Helper T cell (primary cell): ENCODE measurements around the genes CLIC5, ENPP4, ADGRF4 and MMUT.

DNA sequence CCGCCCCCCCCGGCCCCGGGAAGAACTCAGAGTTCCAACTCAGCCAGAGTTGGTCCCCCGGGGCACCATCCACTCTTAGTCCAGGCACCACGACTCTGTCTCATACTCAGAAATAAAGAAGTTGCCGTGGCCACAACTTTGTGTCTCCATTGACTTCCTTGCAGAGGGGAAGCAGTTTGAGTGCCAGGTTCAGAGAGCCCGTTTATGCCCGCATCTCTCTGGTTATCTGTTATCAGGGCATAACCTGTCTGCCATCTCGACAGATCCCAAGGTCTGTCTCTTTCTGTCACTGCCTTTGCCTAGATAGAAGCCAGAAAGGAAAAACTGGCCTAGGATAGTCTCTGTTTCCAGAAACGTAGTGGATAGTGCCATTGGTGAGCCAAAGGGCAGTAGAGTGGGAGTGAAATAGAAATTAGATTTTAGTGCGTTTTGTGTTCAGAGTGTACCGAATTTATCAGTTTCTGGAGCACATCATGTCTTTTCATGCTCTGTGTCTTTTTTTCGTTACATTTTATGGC lies 708 bp downstream of the CDC5L start:
- PRO-cap, 2 experiments, result peak in 2 of 2 experiments; most common plus-strand start position 42 of the sequence (in 1); most common minus-strand start position 279 of the sequence (in 1)

DNA sequence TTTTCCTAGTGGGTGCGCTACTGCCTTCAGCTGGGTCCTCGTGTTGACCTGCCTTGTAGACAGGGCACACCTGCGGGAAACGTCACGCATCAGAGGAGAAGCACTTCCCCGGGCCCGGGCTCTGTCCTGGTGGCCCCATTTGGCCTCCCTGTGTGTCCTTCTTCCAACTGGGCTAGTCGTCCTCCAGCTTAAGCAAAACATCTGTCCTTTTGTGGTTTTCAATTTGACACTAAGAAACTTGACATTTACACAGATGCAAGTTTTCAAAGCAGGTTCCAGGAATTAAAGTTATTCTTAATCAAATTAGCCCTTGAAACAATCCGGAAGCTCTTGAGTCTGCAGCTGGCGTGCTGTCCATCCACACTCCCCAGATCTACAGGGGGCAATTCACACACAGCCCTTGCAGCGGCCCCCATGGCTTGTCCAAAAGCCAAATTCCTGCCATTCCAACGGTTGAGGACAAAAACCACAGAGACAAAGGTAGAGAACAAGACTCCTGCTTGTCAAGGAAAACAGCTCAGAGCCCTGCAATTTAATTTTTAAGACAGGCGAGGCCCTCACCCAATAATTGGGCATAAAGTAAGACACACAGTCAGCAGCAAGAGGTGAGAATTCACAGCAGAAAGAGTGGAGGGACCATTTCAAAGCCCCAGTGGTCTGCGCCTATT lies 275.2 kb downstream of the CDC5L start:
- PRO-cap, 2 experiments, result no peak in any of the 2 experiments

DNA sequence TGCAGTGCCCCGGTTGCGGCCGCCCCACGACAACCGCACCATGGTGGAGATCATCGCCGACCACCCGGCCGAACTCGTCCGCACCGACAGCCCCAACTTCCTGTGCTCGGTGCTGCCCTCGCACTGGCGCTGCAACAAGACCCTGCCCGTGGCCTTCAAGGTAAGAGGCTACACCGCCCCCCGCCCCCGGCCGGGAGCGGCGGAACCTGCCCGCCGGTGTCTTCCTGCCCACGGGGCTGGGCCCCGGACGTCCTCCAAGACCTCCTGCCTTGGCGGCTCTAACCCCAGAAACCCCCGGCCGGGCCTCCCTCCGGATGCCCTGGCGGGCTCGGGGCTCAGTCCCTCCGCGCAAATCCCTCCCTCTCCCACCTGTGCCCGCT lies 45.1 kb upstream of the SUPT3H start:
- PRO-cap, 2 experiments, result peak in 2 of 2 experiments; most common plus-strand start position 287 of the sequence (in 1); most common minus-strand start position 125 of the sequence (in 1)

GRCh38 chr6:45426338-45426556 lies 48.5 kb upstream of the SUPT3H start:
- PRO-cap, 2 experiments, result no peak in any of the 2 experiments

DNA sequence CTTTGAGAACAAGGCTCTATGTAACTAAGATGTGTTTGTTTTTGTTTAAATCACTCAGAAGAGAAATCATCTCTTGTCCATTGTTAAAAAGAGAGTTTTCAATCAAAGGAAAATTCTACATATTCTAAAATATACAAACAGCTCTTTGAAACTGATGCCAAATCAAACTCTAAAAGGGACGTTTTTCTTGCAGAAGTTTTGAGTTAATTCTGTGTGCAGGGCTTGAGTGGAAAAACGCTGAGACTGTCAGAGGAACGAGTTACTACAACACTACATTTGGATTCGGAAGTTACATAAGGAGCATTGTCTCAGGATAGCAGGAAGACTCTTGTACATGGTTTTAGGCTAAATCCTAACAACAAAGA lies 155.6 kb upstream of the SUPT3H start:
- PRO-cap, 2 experiments, result no peak in any of the 2 experiments

DNA sequence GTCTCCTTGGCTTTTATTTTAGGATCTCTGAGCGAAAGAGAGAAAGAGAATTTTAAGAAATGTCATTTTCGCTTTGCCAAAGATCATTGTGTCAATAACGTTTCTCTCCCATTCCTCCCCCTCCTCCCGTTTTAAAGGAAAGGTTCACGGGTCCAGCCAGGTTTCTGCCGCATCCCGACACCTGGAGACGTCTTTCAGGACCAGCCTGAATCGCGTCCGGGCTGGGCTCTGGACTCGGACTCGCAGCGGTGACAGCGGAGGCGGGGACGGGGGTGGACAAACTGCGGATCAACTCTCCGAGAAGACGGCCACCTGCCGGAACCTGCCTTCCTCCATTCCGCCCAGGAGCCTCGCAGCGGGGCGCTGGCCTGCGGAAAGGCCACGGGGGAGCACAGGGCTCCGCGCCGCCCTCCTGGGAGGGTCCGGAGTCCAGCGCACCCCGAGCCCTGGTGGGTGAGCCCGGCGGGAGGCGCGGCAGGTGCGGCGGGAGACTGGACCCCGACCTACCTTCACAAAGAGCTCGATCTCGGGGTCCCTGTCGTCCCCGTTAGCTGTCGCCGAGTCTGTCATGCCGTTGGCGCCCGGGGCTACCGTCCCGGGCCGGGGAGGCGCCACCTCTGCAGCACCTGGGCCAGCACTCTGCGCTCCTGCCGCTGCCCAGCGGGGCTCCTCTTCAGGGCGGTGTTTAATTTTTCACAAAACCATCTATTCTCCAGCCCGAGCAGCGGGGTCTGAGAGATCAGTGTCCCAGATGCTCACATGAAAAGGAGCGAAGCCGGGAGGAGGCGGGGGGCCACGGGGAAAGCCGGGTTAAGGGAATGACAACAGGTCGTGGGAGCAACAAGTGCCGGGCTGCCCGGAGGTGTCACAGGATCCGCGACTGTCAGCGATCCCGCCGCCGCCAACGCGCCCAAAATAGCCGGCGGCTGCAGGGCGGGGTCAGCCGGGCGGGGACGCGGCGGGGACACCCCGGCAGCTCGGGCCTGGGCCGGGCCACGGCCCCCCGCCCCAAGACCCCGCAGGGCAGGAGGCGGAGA lies at the start of gene CLIC5:
Gene CLIC5, minus strand, starts transcription at position 888 of the 1,037 bp plus-strand sequence.
- PRO-cap, 2 experiments, result peak in 2 of 2 experiments; most common minus-strand start position 888 of the sequence (in 2)

- PRO-cap, 2 experiments, result no peak in any of the 2 experiments
These were observed 36.8 kb upstream of the CLIC5 start for GRCh38 chr6:46052342-46053033.

GRCh38 chr6:46129695-46130546 lies at the start of gene ENPP4:
Gene ENPP4, plus strand, starts transcription at chr6:46129989.
- PRO-cap, 2 experiments, result peak in 2 of 2 experiments; most common plus-strand start chr6:46129993 (in 2); most common minus-strand start chr6:46129779 (in 1)

DNA sequence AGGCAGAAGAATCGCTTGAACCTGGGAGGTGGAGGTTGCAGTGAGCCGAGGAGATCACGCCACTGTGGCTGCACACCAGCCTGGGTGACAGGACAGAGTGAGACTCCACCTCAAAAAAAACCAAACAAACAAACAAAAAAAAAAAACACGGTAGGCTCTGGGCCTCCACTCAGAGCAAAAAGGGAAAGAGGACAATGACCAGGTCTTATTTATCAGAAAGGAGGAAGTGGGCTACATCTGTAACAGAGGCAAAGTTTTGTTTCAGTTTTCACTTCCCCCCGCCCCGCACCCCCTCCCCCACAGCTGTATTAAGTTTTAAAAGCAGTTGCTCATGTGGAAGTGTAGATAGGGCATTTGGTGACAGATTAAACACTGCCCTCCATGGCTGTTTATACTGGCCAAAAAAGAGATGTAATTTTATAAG lies 114.7 kb downstream of the RCAN2 start:
- PRO-cap, 2 experiments, result no peak in any of the 2 experiments

DNA sequence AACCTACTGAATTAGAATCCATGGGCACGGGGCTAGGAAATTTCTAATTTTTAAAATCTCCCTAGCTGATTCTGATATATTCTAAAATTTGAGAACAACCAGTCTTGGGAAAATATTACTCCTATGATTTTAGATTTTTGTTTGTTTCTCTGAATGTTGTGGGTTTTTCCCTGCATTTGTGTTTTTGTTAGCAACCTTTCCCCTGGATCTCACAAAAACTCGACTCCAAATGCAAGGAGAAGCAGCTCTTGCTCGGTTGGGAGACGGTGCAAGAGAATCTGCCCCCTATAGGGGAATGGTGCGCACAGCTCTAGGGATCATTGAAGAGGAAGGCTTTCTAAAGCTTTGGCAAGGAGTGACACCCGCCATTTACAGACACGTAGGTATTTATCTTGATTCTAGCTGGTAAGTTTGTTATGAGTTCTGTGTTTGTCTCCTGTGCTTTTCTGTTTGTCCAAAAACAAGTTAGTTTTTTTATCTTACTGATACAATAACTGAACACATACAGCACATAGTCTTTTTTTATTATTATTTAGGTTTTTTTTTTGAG lies 3.0 kb downstream of the SLC25A27 start:
- PRO-cap, 2 experiments, result no peak in any of the 2 experiments

GRCh38 chr6:46932913-46933096 lies 11.1 kb upstream of the ADGRF5 start:
- PRO-cap, 2 experiments, result no peak in any of the 2 experiments

DNA sequence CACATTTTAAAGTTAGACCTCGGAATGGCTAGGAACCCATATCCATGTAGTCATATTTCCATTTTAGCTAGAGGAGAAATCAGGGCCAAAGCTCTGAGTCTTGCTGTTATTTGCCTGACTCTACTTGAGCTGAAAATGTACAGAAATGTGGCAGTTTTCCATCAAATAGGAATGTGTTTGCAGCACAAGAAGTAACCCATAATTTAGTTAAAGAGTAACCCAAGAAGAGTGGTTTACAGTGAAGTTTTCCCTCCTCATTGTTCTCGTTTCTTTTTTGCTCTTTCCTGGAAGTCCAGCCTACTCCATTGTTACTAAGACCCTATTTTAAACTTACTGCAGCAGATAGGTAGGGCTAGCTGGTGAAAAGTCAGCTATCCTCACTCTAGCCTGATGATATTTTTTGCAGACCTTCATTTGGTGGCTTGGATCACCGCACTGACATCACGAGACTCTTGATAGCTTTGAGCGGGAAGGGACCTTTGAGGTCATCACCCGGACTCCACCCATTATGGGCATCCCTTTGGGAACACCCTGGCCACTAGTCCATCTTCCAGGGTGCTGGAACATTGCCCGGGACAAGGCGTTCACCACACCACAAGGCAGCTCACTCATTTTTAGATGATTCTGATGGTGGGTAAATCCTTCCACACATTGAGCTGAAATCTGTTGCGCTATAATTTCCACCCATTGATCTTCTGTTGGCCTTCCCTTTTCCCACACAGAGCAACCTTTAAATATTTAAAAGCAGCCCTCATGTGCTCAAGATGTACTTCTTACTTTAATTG lies 28.1 kb upstream of the ADGRF5 start:
- PRO-cap, 2 experiments, result no peak in any of the 2 experiments

DNA sequence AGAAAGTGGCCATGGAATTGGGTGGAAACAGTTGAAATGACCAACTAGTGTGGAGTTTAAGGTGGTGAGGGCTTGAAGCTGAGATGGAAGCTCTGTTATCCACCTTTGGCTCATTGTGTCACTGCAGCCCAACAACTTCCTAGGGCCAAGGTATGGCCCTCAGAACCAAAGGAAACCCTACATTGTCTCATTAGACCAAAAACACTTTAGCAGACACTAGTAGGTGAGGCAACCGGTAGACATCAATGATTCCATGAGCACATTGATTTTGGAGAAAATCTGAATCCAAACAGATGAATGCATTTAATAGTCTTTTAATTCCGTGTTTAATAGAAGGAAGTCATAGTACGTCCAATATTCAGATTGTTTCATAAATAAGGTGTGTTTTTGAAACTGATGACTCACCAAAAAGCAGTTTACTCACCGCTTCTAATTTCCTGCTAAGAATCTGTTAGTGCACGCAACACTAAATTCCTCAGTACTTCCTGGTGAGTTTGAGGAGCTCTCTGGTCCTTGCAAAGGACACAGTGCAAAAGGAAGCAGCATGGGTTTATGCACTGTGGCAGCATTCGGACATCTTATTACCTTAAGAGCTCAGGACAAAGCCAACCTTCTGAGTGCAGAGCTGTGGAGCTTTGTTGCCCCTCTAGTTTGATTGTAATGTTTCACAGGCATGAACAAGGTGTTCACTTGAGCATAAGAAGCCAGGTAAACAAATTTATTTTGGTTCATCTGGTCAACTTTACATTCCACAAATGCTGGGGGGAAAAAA lies 2.2 kb upstream of the ADGRF1 start:
- PRO-cap, 2 experiments, result no peak in any of the 2 experiments

- PRO-cap, 2 experiments, result no peak in any of the 2 experiments
These were observed 74.3 kb upstream of the ADGRF1 start for GRCh38 chr6:47116379-47116978.

DNA sequence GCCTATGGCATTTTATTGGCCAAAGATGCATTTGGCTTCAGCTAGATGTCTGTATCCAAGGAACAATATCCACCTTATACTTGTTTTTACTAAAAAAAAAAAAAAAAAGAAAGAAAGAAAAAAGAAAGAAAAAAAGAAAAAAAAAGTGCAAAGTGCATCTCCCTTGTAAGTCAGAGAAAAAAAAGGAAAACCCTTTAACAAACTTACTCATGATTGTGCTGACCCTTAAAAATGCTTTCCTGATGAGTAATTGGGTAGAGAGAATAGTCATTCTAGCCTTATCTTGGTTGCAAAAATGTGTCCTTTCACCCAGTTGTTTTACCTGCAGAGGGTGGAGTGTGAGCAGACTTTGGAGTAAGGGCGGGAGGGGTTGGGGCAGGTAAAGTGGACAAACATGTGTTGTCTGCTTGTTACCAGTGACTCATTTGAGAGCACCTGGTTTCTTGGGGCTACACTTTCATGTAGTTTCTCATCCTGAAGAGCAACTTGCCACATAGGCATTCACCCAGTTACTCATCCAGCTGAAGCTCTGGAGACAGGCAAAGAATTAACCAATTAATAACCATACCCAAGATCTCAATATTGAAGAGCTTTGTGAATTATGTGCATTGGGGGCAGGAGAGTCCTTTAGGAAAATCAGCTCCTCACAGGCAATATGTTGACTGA lies 121.2 kb downstream of the TNFRSF21 start:
- PRO-cap, 2 experiments, result no peak in any of the 2 experiments

DNA sequence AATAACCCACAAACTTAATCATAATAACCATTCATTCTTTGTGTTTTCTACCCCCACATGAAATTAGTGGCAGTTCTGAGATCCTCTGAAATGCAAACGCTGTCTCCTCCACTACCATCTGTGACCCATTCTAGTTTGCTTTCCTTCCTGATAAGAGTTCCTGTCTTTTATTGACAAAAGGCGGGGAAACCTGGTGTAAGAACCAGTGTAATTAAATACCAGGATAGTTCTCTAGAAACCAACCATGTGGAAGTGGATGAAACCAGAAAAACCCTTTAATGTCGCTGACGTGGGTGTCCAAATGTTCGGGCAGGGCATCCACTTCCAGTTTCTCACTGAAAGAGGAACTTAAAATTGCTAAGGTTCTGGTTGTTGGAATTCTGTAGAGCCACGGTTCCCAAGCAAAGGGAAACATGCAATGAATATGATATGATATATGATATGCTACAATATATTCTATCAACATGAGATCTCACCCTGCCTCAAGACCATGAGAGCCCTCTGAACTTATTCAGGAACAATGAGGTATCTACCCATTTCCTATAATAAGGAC lies 79.1 kb downstream of the TNFRSF21 start:
- PRO-cap, 2 experiments, result no peak in any of the 2 experiments

DNA sequence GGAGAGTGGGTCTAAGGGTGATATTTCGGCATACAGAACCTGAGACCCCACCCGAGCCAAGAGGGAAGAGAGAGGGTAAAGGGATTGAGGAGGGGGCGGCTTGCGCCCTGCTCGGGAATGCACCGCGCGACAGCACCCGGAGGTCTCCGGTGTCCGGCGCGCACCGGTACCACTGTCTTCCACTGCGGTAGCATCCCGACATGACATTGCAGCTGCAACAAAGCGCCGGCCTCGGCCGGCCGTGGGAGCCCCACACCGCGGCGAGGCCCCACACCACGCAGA lies 1.0 kb downstream of the TNFRSF21 start:
- PRO-cap, 2 experiments, result no peak in any of the 2 experiments

GRCh38 chr6:47698223-47698897 lies at the start of gene ADGRF4:
Gene ADGRF4, plus strand, starts transcription at chr6:47698580.
- PRO-cap, 2 experiments, result no peak in any of the 2 experiments

DNA sequence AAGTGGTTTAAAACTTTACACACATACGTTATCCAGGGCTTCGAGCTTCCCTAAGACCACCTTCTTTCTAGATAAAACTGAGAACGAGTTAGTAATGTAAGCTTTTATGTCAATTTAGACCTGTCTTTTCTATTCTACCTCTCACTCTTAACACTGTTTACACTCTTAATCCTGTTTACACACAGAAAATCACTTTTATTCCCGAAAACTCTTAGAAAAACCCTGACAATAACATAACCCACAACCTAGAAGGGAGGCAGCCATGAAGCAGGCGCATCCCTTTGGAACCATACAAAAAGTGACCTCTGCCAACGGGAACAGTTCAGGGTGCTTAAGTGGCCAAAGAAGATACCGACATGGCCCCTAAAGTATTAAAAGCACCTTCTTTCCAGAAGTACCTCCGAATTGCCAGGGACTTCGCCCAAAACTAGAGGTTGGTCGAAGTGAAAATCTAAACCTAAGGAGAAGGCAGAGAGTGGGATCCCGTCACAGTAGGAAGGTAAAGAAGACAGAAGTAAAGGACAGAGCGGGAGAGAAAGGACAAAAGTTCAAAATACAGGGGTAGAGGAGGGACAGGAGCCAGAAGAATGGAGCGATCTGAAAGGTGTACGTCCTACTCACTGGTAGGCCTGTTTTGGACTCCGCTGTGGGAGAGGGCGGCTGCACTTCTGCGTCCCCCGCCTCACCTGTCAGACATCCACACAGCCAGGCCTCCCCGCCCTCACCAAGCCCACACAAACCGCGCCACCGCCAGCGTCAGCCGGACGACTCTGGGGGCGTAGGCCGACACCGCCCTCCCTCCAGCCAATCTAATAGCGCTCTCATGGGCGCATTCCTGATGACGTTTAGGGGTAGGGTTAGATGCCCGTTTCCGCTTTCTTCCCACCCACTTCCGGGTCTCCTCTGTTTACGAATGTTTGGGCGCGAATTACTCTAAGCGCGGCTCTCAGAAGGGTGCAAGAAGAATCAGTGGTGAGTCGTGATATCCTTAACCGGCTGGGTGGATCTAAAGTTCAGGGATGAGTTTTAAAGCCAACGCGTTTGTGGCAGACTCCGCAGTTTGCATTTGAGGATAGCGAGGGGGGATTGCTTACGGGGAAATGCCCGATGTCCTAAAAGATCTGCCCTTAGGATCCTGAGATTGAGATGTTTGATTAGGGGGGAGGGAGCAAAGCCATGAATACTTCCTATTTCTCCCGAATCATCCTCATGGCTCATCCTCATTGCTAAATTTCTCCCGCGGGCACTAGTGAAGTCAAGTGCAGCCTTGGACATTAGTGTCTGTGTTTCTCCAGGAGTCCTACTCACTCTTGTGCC lies at the start of gene MMUT:
Gene MMUT, minus strand, starts transcription at position 772 of the 1,317 bp plus-strand sequence.
- PRO-cap, 2 experiments, result peak in 2 of 2 experiments; most common plus-strand start position 889 of the sequence (in 2); most common minus-strand start position 699 of the sequence (in 2)

- PRO-cap, 2 experiments, result no peak in any of the 2 experiments
These were observed 994 bp downstream of the C6orf141 start for GRCh38 chr6:49551210-49552114.